HT1080 (cell line): ENCODE data around the genes PCED1B and ENDOU.

GRCh38 chr12:46387636-46388083, 15.1 kb upstream of the SLC38A2 start:
RAMPAGE:
- cytosol, long total RNA, result no peak
- long total RNA, result no peak
- nucleus, long total RNA, result no peak

GRCh38 chr12:46414887-46415125, 42.2 kb upstream of the SLC38A2 start:
RAMPAGE:
- cytosol, long total RNA, result no peak
- long total RNA, result no peak
- nucleus, long total RNA, result no peak

DNA sequence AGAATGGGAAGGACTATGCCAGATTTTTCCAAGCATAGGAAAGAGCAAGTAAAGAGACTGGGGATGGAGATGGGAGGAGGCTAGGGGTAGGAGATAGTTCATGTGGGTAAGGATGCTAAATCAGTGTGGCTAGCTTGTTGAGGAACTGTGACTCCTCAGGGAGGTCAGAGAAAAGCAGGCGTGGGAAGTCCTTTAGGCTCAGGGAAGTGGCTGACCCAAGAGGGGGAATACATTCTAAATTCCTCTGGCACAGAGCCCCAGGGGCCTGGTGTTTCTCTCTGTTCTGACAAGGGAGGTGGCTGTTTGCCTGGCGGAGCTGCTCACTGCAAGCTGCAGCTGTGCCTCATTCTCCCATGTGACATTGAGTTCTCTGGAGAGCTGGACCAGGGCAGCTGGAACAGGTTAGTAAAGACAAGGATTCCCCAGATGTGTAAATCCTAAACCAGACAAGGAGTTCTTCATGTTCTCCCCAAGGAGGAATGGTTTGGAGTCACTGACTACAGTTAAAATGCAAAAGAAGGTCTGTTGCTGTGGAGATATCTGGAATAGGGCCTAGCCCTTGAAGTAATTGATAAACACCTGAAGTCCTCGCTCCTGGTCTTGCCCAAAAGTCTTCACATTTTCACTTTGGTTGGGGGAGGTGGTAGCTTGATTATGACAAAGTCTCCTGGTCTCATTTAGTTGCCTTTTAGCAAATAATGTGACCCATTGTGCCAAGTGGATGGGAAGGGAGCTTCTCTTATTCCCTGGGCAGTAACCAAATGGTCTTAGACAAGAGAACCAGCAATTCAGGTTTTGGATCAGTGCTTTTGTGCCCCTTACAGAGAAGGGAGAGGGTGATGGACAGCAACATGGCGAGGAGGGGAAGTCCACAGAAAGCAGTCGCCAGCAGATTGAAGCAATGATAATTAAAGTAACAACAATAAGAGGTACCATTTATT, 152.4 kb upstream of the SLC38A2 start:
RAMPAGE:
- cytosol, long total RNA, result no peak
- long total RNA, result no peak
- nucleus, long total RNA, result no peak

DNA sequence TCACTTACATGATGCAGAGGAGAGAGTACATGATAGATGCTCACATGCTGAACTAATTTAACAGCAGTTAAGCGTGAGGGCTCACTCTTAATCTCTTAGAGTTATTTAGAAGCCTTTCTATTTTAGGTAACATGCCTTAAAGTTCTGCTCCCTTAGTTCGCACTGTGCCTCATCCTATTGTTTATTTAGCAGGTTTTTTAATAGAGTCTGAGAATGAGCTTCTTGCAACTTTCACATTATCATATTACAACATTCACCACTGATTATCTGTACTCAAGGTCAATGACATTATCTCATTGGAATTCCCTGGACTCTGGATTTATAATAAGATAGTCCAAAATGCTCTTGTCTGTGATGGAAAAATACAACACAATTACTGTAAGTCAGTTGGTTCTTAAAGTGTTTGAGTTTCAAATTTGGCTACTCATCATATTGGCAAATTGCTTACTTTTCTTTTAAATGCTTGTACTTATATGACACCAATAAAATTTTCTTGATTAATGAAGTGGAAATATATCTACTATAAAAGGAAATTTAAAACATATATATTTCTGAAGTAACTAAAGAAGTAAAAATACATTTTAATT, 183.6 kb upstream of the SLC38A2 start:
RAMPAGE:
- cytosol, long total RNA, result no peak
- long total RNA, result no peak
- nucleus, long total RNA, result no peak

DNA sequence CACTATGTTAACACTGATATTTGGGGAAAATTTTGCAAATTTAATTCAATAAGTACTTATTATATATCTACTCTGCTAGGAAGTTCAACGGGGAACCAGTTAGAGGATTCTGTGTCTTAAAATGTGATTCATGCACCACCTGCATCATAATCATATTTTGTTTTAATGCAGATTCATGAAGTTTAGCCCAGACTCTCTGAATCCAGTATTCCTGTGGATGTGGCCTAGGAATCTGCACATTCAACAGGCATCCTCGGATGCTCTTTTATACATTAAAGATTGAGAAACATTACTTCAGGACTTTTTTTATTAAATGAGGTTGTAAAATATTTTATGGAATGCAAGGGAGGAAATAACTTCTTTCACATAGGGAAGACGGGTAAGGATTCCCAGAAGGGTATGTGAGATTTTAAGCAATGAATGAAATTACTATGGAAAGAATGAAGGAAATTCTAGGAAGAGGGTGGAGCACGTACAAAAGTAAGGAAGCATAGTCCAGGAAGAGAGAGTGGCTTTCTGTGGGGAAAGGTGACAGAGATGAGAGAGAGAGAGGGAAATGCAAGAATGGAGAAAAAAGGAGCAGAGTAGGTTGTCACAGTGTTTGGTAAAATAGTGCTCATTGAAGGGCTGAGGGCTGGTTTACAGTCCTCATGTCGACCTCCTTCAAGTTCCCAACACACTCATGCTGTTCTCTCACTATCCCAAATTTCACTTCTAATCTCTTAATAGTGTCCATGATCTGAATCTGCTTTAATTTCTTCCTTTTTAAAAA, 138.6 kb downstream of the SLC38A4 start:
RAMPAGE:
- cytosol, long total RNA, result no peak
- long total RNA, result no peak
- nucleus, long total RNA, result no peak

RAMPAGE:
- cytosol, long total RNA, result no peak
- long total RNA, result no peak
- nucleus, long total RNA, result no peak
These were observed 21.4 kb downstream of the SLC38A4 start for GRCh38 chr12:46804372-46804855.

DNA sequence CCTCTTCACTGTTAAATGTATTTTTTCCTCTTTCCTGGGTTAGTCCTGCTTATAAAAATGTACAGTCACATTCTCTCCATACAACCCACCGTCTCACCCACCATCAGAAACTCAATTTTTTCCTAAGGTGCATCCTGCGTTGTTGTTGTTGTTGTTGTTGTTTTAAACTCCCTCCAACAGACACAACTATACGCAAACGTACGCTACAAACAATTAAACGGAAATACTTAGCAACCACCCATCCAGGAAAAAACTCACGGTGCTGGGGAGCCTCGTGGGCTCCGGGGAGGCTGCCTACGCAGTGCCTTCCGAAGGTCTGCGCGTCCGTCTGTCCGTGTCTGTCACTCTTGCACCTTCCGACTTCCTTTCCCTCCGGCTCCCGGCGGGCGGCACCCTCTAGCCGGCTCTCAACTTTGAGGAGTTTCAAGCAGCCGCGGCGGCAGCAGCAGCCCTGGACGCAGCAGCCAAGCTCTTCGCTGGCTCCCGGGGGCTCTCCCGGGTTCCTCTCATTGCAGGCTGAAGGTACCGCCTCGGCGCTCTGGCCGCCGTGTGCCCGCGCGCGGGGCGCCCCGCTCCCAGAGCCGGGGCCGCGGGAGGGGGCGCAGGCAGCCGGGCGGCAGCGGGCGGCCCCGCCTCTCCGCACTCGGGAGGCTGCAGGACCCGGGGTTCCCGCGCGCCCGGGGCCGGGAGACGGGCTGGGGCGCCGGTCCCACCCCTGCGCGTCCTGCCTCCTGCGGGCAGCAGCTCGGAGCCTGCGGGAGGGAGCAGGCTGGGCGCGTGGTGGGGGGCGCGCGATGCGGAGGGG, at the start of gene PCED1B:
PCED1B (plus strand) TSS at position 418 of the 805 bp plus-strand sequence.
RAMPAGE:
- cytosol, long total RNA, result start-site peak on the plus strand centred at position 389 of the sequence, 96 bp wide, 21 and 21 reads in 2 replicates
- long total RNA, result start-site peak on the plus strand centred at position 420 of the sequence, 21 bp wide, 7 reads
- nucleus, long total RNA, result no peak

GRCh38 chr12:47085083-47085550, 5.4 kb upstream of the AMIGO2 start:
RAMPAGE:
- cytosol, long total RNA, result no peak
- long total RNA, result no peak
- nucleus, long total RNA, result no peak

RAMPAGE:
- cytosol, long total RNA, result no peak
- long total RNA, result no peak
- nucleus, long total RNA, result no peak
These were observed 25.2 kb upstream of the AMIGO2 start for GRCh38 chr12:47104747-47105480.

DNA sequence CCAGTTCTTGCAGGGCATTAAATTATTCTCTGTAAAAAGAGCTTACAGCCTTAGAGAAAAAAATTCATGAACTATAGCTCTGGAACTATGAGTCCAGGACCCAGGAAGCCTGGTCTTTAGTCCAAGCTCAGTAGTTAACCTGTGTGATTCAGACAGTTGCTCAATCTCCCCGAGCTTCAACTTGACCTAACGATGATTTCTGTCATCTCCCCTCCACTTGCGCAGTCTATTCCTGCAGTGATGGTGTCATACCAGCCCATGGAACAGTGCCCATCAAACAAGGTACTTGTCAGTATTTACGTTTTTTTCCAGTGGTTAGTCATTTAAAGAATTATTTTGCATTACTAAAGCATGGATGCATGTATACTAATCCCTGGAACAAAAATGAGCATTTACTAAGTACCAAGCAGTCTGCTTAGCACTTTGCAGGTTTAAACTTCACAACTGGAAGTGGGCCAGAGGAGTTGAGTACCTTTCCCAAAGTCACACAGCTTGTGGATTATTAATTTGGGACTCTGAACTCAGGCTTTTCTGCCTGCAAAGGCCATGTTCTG, 132.7 kb upstream of the AMIGO2 start:
RAMPAGE:
- cytosol, long total RNA, result no peak
- long total RNA, result no peak
- nucleus, long total RNA, result no peak

GRCh38 chr12:47307638-47308009, 227.9 kb upstream of the AMIGO2 start:
RAMPAGE:
- cytosol, long total RNA, result no peak
- long total RNA, result no peak
- nucleus, long total RNA, result no peak

DNA sequence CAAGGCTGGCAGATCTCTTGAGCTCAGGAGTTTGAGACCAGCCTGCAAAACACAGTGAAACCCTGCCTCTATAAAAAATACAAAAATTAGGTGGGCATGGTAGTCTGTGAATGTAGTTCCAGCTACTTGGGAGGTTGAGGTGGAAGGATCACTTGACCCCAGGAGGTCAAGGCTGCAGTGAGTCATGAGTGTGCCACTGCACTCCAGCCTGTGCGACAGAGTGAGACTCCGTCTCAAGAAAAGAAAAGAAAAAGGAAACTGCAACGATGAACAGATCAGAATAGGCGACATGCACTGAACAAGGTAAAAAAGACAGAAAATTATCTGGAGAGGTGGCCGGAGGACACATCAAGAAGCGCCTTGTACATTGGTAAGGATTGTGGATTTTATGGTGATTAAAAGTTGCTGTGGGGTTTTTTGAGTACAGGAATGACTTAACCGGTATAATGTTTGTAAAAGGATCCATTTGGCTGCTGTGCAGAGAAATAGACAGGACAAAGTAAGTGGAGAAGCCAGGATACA, 273.8 kb upstream of the AMIGO2 start:
RAMPAGE:
- cytosol, long total RNA, result no peak
- long total RNA, result no peak
- nucleus, long total RNA, result no peak

DNA sequence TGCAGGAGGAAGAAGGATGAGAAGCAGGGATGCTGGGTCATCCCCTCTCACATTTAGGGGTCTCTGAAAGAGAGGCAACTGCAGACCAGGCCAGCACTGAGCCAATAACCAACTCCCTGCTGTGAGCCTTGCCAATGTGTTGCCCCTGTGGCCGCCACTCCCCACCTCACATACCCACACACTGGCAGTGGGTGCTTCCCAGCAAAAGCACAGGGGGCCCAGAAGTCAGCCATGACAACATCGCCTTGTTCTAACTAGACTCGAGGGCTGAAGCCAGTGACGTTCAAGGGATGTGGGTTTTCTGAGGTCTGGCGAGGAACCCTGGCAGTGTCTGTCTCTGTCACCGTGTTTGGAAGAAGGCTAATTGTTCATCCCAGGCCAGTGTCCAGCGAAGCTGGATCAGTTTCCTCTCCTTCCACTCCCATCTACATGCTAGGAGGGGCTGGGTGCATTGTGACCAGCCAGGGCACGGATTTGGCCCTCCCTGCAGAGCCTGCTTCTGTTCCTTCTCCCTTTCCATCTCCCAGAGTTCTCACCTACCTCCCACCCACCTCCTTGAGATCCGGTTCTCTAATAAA, 311.8 kb upstream of the AMIGO2 start:
RAMPAGE:
- cytosol, long total RNA, result no peak
- long total RNA, result no peak
- nucleus, long total RNA, result no peak

DNA sequence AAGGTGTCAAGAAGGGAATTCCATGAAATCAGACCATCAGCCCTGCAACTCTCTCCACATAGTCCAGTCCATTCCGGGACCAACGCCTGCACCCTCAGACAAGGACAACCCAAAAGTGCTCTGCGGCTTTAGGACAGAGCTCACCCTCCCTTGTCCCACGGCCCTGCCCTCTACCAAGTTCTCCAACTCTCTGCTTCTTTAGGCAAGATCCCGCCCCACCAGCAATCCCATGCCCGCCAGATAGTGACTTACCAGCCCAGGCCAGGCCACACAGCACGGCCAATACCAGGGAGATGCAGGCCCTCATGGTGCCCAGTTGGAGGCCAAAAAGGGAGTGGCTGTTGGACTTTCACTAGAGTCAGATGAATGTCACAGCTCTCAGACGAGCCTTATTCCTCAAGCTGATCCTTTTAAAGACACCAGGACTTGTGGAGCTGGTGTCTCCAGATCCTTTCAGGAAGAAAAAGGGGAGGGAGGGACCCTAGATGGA, at the start of gene ENDOU:
ENDOU (minus strand) TSS at position 384 of the 490 bp plus-strand sequence.
RAMPAGE:
- cytosol, long total RNA, result no peak
- long total RNA, result no peak
- nucleus, long total RNA, result no peak

GRCh38 chr12:47725775-47726395, 595 bp upstream of the ENDOU start:
RAMPAGE:
- cytosol, long total RNA, result no peak
- long total RNA, result no peak
- nucleus, long total RNA, result no peak

GRCh38 chr12:47741249-47742009, 16.1 kb upstream of the ENDOU start:
RAMPAGE:
- cytosol, long total RNA, result no peak
- long total RNA, result no peak
- nucleus, long total RNA, result no peak

RAMPAGE:
- cytosol, long total RNA, result no peak
- long total RNA, result start-site peak on the plus strand at chr12:47753901-47753934, 6 reads
- nucleus, long total RNA, result start-site peak on the plus strand at chr12:47753887-47753916, 41 and 17 reads in 2 replicates
These were observed 5.2 kb downstream of the RAPGEF3 start for GRCh38 chr12:47753242-47754092.

DNA sequence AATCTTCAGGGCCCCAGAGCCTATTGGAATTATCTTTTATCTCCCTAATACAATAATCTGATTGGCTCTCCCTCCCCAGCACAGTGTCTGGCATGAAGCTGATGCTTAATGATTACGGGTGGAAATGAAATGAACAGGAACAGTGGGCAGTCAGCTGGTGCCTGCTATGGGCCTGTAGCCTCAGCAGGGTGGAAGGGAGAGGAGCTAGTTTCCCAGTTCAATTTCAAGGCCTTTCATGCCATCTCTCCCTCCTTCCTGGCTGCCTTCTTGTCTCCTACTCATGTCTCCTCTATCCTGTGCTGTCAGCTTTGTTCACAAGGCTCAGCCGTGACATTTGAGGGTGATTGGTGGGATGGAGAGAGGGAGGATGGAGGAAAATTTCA, 4.3 kb upstream of the RAPGEF3 start:
RAMPAGE:
- cytosol, long total RNA, result no peak
- long total RNA, result no peak
- nucleus, long total RNA, result no peak

RAMPAGE:
- cytosol, long total RNA, result no peak
- long total RNA, result no peak
- nucleus, long total RNA, result no peak
These were observed 11.2 kb downstream of the SLC48A1 start for GRCh38 chr12:47784032-47784891.

DNA sequence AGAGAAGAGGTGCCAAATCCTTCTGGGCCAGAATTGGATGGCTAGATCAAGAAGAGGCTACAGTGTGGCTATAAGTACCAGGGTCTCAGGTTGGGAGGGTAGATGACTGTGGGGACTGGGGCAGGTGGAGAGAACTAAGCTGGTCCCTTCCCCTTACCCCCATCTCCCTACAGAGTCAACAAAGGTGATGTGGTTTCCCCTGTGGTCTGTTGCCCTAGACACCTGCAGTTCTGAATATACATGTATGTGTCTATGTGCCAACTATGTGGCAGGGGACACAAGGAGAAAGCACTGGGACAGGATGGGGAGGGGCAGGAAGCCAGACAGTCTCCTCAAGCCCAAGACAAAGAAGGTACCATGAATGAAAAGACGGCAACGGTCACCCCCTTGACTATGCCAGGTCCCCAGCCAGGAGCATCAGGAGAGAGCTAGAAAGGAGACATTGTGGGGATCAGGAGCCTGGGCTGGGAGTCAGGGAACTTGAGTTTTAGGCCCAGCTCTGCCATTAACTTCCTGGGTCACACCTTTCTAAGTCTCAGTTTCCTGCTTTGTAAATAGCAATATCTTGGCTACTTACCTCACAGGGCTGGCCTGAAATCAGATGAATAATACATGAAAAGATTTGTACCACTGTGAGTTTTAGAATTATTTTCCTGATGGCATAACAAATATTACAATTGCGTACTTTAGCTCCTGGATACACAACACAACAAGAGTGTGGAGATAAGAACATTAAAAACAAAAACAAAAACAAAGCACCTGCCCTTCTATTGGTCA, 4.6 kb upstream of the HDAC7 start:
RAMPAGE:
- cytosol, long total RNA, result no peak
- long total RNA, result no peak
- nucleus, long total RNA, result no peak